ENCODE measurements around the genes FZD10, RAN and SFSWAP.

- PRO-cap, result bidirectional peak, plus-strand start at chr12:128818874, minus-strand start at chr12:128818731
Observed at GRCh38 chr12:128818524-128819172, 5.1 kb downstream of the SLC15A4 start.

- PRO-cap, result no peak
Observed at GRCh38 chr12:128829596-128830409, 6.0 kb upstream of the SLC15A4 start.

GRCh38 chr12:128863996-128864587, 10.8 kb downstream of the GLT1D1 start:
- PRO-cap, result no peak

DNA sequence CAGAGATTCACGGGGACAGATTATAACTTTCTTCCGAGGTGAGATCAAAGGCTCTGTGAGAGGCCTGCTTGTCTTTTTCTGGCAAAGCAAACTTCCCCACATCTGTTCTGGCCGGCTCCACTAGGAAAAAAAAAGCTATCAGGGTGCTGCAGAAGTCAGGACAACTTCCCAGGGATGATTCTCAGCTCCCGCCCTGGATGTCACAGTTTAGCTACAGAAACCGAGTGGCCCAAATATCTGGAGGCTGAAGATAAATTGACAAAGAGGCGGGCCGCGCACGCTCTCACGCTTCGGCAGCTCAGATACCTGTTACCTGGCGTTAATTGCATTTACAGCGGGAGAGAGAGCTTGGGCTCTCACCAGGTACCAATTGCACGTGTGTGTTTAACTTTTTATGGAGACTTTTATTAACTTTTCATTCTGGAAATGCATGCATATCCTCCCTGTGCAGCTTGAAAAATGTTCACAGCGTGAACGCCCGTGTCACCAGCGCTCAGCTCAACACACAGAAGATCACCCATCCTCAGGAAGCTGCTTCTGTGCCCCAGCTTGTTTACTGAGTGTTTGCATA, 75.7 kb upstream of the FZD10 start:
- PRO-cap, result no peak

- PRO-cap, result no peak
Observed at GRCh38 chr12:130087286-130087656, 75.0 kb upstream of the FZD10 start.

DNA sequence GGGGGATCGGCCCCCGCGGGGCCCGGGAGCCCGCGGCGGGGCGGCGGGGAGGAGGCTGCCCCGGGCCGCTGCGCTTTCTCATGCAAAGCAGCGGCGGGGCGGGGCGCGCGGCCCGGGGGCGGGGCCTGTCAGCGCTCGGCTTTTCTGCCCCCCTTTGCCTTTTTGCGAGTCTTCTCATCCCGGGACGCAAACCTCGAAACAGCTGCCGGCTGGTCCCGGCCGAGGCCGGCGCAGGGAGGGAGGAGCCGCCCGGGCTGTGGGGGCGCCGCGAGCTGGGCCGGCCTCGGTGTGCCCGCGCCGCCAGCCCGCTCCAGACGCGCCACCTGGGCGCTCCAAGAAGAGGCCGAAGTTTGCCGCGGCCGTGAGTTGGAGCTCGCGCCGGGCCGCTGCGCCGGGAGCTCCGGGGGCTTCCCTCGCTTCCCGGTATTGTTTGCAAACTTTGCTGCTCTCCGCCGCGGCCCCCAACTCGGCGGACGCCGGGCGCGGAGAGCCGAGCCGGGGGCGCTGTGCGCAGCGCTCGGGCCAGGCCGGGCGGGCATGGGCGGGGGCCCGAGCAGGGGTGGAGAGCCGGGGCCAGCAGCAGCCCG, at the start of gene FZD10:
FZD10 (plus strand) TSS at position 171 of the 587 bp plus-strand sequence.
- PRO-cap, result bidirectional peak, plus-strand start at position 201 of the sequence, minus-strand start at position 78 of the sequence

GRCh38 chr12:130821200-130821948, 17.7 kb downstream of the STX2 start:
- PRO-cap, result no peak

DNA sequence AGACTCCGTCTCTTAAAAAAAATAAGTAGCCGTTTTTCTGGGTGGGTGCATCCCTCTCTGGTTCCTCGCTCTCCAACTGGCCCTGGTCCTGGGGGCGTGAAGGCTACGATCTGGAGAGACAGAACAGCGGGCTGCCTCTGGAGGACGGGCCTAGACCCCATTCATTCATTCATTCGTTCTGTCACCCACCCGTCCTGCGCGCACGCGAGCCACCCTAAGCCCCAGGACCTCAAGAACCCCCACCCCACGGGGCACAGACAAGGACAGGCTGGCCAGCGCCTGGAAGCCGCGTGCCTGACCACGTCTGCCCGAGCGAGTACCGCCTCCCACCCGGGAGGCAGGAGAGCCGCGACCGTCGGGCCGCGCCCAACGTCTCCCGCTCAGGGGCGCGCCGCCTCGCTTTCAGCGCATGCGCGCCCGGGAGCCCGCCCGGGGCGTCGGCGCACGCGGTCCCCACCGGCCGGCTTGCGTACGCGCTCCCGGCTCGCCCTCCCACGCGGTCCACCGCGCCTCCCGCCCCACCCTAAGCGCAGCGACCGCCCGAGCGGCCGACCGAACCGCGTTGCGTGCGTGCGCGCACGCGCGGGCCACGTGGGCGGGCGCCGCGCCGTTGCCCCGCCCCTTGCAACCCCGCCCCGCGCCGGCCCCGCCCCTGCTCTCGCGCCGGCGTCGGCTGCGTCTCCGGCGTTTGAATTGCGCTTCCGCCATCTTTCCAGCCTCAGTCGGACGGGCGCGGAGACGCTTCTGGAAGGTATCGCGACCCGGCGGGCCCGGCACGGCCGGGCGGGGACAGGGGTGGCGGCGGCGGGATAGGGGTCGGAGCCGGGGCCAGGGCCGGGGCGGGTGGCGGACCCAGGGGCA, at the start of gene RAN:
RAN (plus strand) TSS at position 691 of the 861 bp plus-strand sequence.
- PRO-cap, result bidirectional peak, plus-strand start at position 721 of the sequence, minus-strand start at position 382 of the sequence

- PRO-cap, result no peak
Observed at GRCh38 chr12:130873523-130874314, 1.9 kb downstream of the RAN start.

DNA sequence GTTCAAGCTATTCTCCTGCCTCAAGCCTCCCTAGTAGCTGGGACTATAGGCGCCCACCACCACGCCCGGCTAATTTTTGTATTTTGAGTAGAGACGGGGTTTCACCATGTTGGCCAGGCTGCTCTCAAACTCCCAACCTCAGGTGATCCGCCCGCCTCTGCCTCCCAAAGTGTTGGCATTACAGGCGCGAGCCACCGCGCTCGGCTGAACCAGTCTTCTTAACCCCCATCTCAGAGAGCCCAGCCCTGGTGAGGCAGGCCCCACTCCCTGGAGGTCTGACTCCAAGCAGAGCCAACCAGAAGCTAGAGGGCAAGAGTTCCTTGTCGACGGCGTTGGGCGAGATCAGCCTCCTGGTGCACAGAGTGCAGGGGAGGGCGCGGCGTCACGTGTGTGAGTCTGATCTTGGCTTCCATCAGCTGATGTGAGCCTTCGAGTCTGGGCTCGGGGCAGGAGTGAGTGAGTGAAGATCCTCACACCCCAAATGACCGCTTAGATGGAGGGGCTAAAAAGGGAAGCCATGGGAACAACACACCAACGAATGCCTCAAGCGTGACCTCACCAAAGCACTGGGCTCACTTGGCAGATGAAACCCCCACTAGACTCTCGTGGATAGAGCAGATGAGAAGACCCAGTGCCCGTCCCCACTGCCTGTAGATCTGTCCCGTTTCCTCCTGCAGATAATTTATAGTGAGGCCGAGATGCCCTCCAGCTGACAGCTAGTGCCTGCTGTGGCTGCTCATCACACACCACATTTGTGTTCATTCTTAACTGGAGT, 28.7 kb upstream of the ADGRD1 start:
- PRO-cap, result no peak

- PRO-cap, result no peak
Observed at GRCh38 chr12:131011088-131011362, 57.3 kb downstream of the ADGRD1 start.

GRCh38 chr12:131036189-131036959, 82.7 kb downstream of the ADGRD1 start:
- PRO-cap, result no peak

DNA sequence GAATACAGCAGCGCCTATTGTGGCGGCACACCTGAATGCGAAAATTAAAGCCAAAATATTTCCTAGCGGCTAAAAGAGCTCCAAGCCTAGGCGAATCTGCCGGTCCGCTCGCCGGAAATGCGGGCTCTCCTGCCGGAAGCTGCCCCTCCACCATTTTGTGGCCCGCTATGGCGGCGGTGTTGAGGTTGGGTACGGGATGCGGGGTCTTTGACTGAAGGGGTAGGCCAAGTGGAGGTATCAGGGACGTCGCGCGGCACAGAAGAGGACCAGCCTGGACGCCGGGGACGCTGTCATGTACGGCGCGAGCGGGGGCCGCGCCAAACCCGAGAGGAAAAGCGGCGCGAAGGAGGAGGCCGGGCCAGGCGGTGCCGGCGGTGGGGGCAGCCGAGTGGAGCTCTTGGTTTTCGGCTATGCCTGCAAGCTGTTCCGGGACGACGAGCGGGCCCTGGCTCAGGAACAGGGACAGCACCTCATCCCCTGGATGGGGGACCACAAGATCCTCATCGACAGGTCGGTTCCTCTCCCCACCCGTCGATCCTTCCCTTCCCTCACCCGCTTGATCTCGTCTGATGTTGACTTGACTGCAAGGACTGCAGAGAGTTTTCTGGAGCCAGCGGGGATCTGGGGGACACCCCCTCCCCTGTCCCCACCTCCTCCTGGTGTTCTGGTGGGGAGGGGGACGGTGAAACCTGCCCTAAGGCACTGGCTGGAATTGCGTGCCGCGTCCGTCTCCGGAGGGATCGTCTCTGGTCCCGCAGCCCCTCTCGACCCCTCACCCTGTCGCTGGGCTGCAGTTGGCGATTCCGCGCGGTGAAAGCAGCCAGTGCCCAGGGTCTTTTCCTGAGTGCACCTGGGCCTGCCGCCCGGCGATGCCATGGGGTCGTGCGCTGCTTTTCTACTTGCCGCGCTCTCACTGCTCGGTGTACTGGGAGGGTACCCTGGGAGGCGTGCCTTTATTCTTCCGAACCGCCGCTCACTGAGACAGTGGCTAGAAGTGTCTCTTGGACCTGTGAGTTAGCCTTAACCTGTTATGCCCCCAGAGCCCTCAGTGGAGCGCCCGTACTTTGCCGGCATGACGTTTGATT, at the start of gene SFSWAP:
SFSWAP (plus strand) TSS at position 153 of the 1,085 bp plus-strand sequence.
- PRO-cap, result bidirectional peak, plus-strand start at position 158 of the sequence, minus-strand start outside the sequence

DNA sequence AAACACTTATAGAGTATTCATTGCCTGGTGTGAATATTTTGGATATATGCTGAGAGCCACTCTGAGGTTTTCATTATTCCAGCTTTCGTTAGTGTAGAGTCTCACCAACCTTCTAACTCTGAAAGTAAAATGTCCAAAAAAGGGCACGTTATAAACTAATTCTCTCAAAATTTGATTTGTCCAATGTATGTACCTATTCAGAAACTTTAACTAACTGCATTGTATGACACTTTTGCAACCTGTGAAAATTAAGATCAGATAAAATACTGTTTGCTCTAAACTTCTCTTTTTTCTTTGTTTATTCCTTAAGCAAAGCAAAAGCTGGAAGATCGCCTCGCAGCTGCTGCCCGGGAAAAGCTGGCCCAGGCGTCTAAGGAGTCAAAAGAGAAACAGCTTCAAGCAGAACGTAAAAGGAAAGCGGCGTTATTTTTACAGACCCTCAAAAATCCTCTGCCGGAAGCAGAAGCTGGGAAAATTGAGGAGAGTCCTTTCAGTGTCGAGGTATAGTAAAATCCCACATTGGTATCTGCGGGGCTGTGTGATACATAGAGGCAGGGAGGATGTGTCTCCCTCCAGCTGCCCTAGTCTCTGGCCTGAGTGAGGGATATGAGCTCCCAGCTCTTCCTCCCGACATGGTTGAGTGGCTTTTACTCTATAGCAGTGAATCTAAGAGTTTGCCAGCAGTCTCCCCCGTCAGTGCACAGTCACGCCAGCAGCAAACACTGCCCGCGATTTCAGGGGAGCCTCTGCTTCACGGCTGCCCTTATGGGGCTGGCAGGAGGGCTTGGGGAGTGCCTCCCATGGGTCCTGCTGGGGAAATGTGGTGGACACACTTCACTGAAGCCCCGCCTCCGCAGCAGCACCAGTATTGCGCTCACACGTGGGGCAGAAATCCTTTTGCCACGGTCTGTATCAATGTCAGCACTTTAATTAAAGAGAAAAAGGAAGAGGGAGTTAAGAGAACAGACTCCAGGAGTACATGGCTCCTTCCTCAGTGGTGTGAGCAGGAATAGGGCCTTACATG, 55.2 kb downstream of the SFSWAP start:
- PRO-cap, result no peak

DNA sequence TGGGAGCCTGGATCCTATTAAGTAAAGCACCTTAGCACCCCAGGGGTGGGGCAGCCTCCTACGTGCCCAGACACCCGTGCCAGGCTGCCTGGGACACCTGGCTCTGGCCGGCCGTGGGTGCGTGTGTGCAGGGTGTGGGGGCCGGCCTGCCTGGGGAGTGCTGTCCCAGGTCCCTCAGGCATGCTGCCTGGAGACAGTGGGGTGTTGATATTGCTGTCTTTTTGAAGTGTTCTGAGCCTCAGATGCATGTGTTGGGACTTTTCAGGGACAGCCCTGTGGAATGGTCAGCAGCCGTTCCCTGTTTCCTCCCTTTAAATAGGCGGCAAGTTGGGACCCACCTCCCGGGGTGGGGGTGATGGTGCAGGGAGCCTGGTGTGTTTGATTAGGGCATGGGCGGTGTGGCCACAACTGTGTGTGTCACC, 7.9 kb downstream of the ULK1 start:
- PRO-cap, result no peak

- PRO-cap, result no peak
Observed at GRCh38 chr12:131985138-131985766, 35.5 kb downstream of the EP400 start.

GRCh38 chr12:131993514-131994443, 44.0 kb downstream of the EP400 start:
- PRO-cap, result no peak

DNA sequence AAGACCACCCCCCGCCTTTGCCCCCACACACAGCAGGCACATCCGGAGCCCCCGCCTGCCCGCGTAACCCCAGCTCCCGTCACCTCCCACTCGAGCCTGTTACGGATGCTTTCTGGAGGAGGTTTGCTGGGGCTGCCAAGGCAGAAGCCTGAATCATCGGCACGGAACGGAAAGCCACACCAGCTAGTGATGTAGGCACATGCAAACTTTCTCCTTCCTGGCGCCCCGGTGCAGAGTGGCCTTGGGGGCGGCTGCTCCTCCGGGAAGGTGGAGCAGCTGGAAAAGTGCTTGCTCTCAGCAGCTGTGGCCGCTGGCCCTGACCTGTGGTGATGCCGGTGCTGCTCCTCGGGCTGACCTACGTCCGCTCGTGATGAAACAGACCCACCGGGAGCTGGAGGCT, 1.5 kb downstream of the GALNT9 start:
- PRO-cap, result no peak

- PRO-cap, result no peak
Observed at GRCh38 chr12:132488216-132488991, 1.5 kb upstream of the FBRSL1 start.

DNA sequence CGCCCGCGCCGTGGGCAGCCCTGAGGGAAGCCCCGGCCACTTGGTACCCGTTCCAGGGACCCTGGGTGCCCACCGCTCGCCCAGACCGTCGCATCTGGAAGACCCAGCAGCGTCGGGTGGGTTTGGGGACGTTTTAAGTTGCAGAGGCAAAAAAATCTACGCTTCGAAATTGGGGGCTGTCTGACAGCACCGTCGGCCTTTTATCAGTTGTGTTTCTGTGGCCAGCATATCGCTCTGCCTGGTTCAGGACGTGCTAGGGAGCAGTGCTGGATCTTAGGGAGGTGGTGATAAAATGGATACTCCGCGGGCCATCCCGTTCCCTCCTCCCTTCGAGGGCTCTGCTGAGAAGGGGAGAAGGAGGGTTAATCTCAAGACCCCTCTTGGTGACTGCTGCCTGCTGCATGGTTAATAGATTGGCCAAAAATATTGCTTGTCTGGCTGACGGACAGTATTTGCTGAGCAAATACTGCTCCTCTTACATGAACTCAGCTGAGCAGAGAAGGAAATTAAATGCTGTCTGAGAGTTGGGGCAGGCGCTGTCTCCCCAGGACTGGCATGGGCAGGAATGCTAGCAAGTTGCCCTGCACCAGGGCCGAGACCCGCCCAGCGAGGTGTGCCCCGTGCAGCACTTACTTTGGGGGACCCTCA, 1.1 kb downstream of the FBRSL1 start:
- PRO-cap, result no peak

All from pulmonary artery (tissue), 1 donor.